ENCODE measurements around a stretch of chr4.

GRCh38 chr4:56686545-56686981, 5.5 kb upstream of the HOPX start:
- RRBS, 2 experiments = no CpG with 5 or more reads among the region's 2 CpGs

DNA sequence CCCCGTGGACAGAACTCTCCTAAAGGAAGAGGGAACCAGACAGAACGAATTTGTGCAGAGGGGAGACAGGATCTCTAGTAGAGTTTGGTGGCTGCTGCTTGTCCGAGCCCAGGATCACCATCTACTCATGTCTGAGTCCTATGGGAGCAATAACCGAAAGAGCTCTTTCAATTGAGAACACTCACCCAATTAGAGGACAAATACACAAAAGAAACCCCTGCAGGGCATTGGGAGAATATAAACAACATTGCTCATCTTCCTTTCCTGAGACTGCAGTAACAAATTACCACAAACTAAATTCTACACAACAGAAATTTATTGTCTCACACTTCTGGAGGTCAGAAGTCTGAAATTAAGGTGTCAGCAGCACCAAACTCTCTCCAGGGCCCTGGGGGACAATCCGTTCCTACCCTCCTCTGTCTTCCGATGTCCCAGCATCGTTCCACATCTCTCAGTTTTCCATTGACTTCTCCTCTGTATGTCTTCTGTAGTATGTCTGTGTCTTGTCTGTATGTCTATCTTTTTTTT, 65.5 kb downstream of the SPINK2 start:
- RRBS, 2 experiments = no CpG with 5 or more reads among the region's 7 CpGs

DNA sequence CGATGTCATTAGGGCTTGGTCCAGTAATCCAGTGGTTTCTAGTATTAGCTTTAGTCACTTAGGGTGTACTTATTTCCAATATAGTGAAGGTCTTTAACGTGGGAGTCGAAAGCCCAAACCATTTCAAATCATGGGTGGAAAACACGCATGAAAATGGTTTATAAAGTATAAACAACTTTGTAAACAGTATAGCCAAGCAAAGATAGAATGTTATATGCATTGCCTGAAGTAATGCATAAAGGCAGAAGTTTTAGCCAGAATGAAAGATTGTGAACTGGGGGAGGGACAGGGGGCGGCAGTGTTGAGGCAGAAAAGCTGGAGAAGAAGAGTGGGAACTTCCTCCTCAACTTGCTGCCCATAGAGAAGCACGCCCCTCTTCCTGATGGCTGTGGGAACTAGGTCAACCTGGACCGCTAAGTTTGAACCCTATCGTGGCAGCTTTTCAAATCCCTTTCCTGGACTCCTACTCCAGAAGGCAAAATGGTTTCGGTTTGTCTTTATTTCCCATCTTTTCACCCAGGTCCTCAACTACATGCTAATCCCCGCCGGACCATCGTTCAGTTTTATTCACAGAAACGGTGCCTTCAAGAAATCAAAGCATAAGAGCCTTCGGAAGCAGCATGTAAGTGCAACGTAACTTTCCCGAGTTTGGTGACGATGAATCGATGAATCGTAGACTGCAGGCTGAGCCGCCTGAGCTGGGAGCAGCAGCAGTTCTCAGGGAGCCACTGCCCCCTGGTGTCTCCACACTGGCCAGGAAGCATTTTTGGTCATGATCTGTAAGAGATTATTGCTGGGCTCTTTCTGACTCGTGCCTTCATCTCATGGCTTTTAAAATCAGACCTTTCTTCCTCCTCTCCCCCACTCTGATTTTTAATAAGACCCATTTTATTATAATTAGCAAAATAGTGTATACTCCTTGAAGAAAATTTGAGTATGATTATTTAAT, 21.6 kb downstream of the SPINK2 start:
- RRBS, 2 experiments = no CpG with 5 or more reads among the region's 21 CpGs

GRCh38 chr4:56909479-56909680, 1.7 kb downstream of the REST start:
- RRBS, 2 experiments = 2 to 10% methylated on average over 4 of the region's 7 CpGs

GRCh38 chr4:56976655-56977366, 595 bp downstream of the NOA1 start:
- RRBS, 2 experiments = 1 to 2% methylated on average over 32 to 36 of the region's 65 CpGs

DNA sequence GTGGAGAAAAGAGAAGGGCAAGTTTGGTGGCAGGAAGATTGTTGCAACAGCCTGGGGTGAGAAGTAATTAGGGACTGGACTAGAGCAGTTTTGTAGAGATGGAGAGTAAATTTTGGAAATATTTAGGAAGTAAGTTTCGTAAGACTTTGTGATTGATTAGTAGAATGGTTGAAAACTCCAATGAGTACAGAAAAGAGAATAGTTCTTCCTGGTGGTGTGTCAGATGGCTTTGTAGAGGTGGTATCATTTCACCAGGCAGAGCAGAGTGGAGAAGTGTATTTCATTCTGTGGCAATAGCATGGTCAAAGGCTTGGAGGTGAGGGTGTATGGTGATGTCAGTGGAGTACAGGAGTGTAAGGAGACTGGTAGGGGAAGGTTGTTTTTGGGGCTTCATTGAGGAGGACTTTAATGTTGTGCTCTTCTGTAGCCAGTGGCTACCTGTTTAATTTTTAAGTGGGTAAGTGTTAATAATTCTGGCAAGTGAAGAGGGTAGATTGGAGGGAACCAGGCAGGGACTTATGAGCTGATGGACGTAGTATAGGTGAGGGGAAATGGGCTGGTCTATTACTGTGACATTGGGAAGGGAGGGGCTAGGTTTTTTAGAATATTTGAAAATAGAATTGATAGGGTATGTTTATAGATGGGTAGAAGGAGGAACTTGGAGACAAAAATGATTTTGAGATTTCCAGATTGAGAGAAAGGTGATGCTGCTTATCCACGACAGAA, 30.5 kb downstream of the POLR2B start:
- RRBS, 2 experiments = no CpG with 5 or more reads among the region's 3 CpGs

- RRBS, 2 experiments = no CpG with 5 or more reads among the region's 5 CpGs
Observed at GRCh38 chr4:57049493-57050095, 60.6 kb downstream of the IGFBP7 start.

DNA sequence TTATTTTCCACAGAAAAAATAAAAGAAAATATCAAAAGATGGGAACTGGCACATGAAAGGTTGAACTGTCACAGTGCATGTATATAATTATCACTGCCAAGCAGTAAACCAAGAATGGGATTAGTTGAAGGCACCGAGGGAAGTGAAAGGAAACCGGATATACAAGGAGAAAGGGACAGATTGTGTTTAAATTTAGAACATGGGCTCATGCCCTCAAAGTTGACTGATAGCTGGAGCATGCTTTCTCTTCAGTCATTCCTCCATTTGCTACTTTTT, 41.6 kb downstream of the IGFBP7 start:
- RRBS, 2 experiments = no CpG with 5 or more reads among the region's 2 CpGs

- RRBS, 2 experiments = no CpG with 5 or more reads among the region's 5 CpGs
Observed at GRCh38 chr4:57091552-57092140, 18.5 kb downstream of the IGFBP7 start.

- RRBS, 2 experiments = no CpG with 5 or more reads among the region's 2 CpGs
Observed at GRCh38 chr4:67659312-67659756, 41.6 kb downstream of the UBA6 start.

DNA sequence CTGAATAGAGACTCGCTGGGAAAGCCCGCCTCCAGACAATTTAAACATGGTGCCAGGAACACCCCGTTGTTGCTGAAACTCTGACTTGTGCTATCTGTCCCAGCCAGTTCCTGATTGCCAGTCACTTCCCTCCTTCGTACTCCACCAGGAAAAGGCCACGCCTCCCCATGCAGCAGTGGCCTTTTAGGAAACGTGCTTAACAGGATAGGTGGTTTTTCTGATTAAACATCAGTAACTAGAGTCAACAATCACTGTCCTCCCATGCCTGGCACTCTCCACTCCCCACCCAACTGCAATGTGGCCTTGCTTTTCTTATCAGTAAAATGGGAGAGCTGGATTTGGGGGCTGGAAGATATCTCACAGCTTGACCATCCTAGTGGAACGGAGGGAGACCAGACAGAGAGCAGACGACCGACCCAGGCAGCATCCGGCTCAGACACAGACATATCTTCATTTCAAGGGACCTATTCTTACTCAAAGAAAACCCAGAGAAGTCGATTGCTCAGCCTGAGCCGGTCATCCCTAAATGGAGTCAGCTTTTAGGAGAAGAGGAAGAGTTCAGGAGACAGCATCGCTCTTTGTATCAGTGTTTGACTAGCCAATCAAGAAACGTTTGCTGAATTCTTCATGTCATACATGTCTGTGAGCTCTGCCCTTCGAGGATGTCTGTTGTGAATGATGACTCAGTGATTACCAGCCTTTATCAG, 12.7 kb upstream of the UBA6 start:
- RRBS, 2 experiments = 68% methylated on average over 3 of the region's 15 CpGs; no CpG with 5 or more reads in 1 of the 2 experiments

- RRBS, 2 experiments = no CpG with 5 or more reads among the region's 3 CpGs
Observed at GRCh38 chr4:68217642-68218310, 27.7 kb downstream of the TMPRSS11B start.

DNA sequence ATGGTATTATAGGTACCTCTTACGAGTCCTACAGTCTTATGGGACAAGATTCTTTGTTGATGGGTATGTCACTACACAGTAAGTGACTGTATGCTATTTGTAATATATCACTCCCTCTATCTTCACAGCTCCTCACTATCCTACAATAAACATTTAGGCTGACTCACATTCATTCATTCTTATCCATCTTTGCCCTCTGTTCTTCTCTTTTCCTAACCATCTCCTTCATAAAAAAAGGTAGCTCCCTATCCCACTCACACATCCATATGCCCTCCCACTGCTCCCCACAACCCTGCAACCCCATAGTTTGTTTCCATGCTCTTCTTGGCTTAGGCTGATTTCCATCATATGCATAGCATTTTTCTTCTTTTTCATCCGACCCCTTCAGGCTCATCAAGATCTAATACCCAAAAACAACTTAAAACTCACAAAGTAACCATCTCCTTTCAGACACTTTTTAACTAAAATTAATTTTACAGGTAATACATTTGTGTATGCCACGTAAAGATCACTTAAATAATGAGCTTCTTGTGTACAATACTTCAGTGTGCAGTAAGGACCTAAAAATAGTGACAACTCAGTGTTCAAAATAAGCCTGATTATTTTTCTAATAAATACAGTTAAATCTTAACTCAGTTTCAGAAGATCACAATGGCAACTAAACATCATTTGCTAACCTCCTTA, 20.8 kb downstream of the YTHDC1 start:
- RRBS, 2 experiments = no CpG with 5 or more reads among the region's 3 CpGs

DNA sequence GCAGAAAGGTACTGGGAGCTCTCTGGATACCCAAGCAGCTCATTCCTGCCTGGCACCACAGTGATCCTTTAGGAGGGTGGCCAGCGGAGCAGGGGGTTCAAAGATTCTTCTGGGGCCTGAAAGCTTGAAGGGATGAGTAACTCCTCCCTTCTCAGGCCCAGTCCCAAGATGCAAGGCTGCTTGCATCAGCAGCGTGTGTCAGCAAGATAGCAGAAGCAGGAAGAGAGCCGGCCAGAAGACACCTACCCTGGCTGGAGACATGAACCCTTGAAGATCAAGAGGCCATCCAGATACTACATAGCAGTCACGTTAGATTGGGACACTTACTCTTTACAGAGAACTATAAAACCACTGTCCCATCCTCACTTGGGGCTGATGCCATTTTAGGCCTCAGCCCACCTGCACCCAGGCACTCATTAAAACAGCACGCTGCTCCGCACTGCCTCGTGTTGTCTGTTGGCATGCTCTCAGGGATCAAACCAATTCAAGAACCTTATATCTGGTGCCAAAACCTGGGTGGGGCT, 6.6 kb downstream of the UGT2B17 start:
- RRBS, 2 experiments = no CpG with 5 or more reads among the region's 7 CpGs

GRCh38 chr4:68816355-68816731, 549 bp downstream of the UGT2B10 start:
- RRBS, 2 experiments = no CpG with 5 or more reads among the region's 2 CpGs

DNA sequence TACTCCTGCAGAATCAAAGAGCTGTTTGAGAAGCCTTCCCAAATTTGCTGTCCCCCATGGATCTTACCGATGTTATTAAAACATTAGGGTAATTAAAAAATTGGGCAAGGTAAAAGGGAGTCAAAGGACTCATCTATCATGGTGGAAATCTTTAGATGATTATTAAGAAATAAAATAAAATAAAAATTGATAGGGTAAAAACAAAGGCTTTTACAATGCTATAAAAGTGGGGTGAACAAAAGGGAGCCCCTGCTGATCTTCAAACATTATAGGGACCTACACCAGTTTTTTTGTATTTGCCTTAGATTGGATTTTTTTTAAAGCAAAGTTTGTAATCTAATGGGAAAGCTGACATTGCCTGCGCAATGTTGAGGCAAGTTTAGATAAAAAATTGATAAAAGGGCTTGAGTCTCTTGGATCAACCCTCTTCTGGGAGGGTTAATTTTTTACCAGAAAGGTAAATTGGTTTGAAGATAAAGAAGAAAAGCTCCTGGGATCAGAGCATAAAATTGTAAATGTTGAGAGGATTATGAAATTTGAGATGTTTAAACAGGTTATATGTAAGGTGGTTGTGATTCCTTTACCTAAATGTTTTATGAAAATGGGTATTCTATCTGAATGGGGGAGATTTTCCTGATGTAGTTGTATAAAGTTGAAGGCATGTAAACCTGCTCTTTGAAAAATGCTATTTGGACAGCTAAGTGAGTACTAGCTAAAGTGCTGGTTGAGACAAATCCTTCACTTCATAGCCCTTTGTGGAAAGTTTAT, 55.9 kb downstream of the UGT2B10 start:
- RRBS, 2 experiments = no CpG with 5 or more reads among the region's 2 CpGs

DNA sequence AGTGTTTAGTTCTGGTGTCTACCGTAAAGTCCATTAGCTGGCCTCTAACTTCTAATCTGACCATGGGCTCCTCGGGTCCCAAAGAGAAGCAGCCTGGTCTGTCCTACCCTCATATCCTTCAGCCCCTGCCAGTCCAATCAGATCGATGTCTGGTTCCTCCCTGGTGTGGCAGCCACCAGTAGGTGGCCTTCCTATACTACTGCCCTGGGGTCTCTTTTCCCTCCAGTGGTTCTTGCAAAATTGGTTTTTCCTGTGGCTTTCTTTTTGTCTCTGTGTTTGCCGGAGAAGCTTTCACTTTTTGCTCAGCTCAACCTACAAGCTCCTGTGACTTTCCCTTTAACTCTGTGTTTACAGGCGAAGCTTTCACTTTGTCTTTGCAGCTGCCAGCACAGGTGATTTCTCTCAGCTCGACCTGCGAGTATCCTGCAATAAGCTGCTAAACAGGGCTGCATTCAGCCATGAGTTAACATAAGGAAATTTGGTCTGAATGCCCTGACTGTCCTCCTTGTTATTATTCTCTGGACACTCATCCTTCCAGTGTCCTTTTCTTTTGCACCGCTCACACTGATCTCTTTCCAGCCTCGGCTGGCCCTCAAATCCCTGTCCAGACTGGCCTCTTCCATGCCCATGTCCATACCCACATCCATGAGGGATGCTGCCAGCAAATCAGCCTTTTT, 46.7 kb downstream of the UGT2A3 start:
- RRBS, 2 experiments = no CpG with 5 or more reads among the region's 9 CpGs

DNA sequence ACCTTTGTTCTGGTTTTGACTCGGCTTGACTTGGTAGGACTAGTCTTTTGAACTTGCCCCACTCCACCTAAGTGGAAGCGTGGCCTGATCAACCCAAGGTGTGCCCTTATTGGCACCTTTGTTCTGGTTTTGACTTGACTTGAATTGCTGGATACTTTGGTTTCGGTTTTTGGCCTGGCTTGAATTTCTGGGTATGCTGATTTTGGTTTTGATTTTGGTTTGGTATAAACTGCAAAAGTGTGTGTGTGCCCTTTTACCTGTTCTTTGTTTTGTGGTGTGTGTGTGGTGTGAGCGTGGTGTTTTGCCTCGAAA, 44.6 kb upstream of the UGT2B7 start:
- RRBS, 2 experiments = no CpG with 5 or more reads among the region's 5 CpGs

DNA sequence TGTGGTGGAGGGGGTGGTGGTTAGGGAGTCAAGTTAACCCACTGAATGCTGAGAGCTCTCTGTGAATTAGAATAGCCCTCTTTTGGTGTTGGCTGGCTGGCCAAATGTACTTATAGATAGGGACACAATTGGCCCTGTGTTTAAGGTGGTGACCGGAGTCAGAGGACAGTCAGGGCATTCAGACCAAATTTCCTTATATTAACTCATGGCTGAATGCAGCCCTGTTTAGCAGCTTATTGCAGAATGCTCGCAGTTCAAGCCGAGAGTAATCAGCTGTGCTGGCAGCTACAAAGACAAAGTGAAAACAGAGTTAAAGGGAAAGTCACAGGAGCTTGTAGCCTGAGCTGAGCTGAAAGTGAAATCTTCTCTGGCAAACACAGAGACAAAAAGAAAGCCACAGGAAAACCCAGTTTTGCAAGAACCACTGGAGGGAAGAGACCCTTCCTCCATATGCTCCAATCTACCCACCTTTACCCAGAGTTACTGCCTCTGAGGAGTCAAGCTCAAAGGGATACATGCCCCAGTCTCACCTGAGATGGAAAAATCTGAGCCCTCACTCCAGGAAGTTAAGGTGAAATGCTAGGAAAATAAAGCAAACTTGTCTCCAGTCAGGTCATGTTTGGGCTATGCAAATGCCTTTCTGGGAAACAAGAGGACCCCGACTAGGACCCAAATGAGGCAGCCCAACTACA, 38.3 kb upstream of the UGT2B7 start:
- RRBS, 2 experiments = no CpG with 5 or more reads among the region's 4 CpGs

GRCh38 chr4:69104901-69105153, 8.6 kb downstream of the UGT2B7 start:
- RRBS, 2 experiments = no CpG with 5 or more reads among the region's 2 CpGs

Measured in bronchial epithelial cell (primary cell).